WTC11 (cell line): Measurements from ENCODE around the genes PHF3 and LMBRD1.

DNA sequence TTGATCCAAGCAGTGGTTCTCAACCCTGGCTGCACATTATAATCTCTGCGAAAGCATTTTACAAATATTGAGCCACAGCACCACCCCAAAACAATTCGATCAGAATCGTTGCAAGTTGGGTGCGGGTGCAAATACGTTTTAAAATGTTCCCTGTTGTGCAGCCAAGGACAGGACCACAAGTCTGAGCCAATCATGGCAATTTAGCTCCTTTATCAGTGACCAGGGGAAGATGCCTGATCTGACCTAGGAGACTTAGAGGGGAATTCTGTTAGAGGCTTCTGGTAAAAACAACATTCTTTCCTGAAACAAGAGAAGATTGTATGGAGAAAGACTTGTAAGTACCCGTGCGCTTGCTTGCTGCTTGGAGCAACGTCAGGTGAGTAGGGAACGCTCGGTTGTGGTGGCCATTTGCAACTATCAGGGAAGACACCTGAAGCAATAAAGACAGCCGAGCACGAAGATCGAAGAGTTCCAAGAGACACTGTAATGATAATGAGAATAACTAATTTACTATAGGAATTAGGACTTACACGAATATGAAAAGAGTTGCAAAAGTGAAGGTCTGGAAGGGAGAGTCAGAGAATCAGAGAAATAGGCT lies 25.8 kb downstream of the PTP4A1 start:
- PRO-cap, result unidirectional peak, plus-strand start at position 375 of the sequence

GRCh38 chr6:63635550-63636430 lies at the start of gene PHF3:
TSS of gene PHF3 (plus strand) at chr6:63635802.
- PRO-cap, result bidirectional peak, plus-strand start at chr6:63635856, minus-strand start at chr6:63635678; bidirectional peak, plus-strand start at chr6:63636153, minus-strand start at chr6:63636139

DNA sequence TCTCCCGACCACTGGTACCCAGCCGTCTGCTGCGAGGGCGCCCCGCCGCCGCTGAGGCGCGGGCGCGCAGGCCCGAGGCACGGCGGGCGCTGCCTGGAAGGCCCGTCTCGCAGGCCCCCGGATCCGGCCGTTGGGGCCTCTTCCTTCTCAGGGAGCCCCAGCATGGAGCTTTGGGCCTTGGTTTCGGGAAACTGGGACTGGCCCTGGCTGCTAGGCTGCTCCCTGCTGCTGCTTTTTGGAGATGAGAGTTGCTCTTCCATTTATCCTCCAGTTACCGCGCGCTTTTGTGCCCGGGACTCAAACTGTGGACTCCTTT lies 787 bp downstream of the PHF3 start:
- PRO-cap, result bidirectional peak, plus-strand start at position 281 of the sequence, minus-strand start at position 28 of the sequence

DNA sequence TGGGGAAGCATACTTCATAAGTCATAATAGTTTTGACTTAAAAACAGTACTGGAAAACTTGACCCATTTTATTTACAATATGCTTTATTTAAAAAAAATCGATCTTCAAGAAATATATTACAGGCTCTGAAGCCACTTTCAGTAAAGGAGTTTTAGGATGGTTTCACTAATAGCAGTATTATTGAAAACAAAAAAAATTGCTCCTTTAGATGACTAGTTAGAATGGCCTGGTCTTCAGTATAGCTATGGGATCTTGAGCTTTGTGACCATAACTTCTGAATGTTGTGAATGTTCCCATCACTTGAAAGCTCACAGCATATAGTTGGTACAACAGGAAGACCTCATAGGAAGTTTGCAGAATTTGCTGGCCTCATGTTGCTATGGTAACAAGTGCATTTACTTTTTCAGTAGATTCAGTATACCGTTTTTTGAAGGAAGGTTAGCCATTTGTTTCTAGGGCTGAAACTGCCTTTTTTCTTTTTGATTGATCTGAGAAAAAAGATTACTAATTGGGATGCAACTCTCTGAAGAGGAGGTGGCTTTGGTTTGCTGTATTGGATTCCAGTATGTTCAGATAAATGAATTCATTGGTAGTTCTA lies 8.2 kb downstream of the PHF3 start:
- PRO-cap, result no peak

DNA sequence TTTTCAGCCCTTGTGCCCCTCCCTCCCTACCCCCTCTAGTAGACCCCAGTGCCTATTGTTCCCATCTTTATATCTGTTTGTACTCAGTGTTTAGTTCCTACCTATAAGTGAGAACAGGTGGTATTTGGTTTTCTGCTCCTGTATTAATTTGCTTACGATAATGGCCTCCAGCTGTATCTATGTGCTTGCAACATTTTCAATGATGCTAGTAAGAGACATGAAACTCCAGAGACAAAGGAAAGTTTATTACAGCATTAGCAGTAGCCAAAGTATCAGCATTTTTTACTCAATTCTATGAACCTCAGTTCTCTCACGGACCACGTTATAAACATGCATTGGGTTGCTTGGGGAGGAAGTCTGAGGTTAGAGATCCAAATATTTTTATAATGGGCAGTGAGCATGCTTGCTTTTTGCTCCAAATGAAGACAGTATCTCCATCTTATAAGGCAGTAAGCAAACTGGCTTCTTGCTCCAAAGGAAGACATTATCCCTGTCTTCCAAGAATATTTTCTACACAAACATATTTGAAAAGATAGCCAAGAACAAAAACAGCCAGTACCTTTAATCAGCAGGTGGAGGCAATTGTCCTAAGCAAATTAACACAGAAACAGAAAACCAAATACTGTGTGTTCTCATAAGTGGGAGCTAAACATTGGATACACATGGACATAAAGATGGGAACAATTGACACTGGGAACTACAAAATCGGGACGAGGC lies 98.0 kb downstream of the PHF3 start:
- PRO-cap, result no peak

DNA sequence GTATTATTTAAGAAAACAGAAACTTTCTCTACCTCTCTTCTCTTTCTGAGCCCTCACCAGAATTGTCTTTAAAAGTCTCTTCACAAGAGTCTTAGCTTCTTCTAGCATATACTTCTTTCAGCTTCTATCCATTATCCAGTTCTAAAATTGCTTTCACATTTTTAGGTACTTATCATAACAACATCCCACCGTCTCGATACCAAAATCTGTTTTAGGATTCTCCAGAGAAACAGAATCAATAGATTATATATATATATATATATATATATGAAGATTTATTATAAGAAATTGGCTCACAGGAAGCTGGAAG lies 30.4 kb upstream of the ZC3H11C start:
- PRO-cap, result no peak

DNA sequence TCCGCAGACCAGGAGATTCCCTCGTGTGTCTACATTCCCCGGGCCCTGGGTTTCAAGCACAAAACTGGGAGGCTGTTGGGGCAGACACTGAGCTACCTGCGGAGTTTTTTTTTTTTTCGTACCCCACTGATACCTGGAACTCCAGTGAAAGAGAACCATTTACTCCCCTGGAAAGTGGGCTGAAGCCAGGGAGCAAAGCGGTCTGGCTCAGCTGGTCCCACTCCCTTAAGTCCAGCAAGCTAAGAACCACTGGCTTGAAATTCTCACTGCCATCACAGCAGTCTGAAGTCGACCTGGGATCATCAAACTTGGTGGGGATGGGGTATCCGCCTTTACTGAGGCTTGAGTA lies 73.1 kb downstream of the ZC3H11C start:
- PRO-cap, result no peak

- PRO-cap, result no peak
Observed at GRCh38 chr6:67880594-67881495, 754.2 kb upstream of the ADGRB3 start.

- PRO-cap, result no peak
Observed at GRCh38 chr6:69790558-69790929, 6.3 kb downstream of the LMBRD1 start.

DNA sequence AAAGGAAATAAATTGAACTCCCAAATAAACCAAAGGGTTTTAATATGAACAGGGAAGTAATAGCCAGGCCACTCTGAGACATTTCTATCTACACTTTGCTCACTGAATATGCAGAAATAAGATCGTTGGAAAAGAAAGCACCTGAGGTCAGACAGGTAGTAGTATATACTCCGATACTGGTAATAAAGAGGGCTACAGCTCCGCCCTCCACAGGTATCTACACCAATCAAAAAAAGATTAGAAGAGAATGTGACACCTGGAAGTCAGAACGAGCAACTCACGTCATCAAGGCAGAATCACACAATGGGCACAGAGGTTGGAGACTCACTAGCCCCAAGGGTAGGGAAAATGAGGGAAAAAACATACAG lies 813 bp downstream of the LMBRD1 start:
- PRO-cap, result bidirectional peak, plus-strand start at position 293 of the sequence, minus-strand start at position 181 of the sequence

DNA sequence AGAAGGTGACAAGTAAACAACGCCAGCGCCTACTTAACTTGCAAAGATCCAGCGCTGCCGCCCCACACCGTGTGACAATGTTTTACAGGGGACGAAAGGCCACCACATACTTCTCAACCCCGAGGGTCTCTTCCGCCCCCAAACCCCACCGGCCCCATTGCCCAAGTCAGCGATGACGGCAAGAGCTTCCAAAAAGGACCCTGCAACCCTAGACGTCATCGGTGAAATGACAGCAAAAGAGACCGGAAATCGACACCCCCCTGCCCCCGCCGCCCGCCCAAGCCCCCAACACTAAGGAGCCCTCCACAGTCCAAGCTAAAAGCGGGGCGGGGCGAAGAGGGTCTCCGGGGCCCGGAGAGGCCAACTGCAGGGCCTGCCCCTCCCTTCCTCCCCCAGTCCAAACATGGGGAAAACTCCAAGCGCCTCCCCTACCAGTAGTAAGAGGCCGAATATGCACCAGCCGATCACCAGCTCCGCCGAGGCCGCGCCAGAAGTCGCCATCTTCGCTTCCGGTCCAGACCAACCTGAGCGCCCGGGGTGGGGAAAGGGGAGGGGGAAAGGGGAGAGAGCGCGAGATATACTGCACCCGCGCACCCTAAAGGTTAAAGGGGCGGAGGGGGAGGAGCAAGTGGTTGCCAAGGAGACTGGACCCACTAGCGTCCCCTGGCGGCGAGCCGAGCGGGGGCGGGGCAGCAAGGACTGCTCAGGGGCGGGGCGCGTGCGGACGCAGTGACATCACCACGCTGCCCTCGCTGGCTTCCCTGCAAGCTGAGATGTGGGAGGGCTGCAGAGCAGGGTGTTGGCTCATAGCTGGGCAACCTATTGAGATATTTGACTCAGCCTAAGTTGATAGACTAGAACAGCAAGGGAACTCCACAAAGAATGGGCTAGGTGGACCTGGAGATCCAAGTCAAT lies at the start of gene LMBRD1:
LMBRD1 (minus strand) TSS at position 630 of the 915 bp plus-strand sequence.
- PRO-cap, result bidirectional peak, plus-strand start at position 306 of the sequence, minus-strand start at position 222 of the sequence; bidirectional peak, plus-strand start at position 467 of the sequence, minus-strand start at position 526 of the sequence

GRCh38 chr6:70842526-70843081 lies 114.3 kb downstream of the B3GAT2 start:
- PRO-cap, result no peak

- PRO-cap, result no peak
Observed at GRCh38 chr6:71367591-71368296, 79.1 kb downstream of the OGFRL1 start.

DNA sequence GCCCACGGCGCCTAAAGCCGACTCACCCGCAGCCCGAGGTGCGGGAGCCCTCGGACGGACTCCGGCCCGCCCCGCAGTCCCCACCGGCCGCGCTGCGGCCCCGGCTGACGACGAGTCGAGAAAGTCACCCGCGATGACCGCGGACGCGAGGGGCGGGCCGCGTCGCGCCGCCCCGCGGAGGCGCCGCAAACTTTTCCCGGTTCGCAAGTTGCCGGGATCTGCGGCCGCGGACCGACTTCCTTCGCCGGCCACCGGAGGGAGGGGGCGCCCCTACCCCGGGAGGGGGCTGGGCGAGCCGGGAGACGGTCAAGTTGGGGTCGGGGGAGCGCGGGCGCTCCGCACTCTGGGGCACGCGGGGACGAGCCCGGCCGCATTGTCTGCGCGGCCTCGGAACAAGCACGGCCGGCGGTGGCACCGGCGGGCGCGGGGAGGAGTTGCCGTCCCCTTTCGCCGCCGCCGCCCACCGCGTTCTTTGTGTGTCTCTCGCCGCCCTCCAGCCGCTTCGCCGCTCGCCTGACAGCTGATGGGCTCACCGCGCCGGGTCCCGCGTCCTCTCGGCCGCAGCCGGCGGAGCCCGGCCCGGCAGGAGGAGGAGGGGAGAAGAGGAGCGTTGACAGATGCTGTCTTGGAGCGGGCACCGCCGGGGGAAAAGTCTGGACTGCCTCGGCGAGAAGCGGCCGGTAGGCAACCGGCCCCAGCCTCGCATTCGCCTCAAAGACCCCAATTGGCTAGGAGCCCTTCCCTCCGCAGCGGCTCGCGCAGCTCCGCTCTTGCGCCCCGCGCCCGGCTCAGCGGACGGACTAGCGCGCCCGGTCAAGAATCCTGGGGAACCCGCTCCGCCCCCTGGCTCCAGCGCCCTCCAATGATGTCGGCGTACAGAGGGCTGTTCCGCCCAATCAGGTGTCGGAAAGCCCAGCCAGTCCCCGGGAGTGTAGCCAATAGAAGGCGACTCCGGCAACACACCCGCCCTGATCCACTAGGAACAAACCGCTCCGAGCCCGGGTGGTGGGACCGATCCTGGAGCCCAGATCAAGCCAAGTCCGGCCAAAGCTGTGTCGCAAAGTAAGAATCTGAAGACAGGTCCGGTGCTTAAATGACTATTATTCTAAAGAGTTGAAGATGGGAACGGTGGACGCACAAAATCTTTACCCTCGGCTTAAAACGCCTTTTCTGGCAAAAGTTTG lies 131.8 kb downstream of the OGFRL1 start:
- PRO-cap, result bidirectional peak, plus-strand start at position 1,027 of the sequence, minus-strand start at position 790 of the sequence

DNA sequence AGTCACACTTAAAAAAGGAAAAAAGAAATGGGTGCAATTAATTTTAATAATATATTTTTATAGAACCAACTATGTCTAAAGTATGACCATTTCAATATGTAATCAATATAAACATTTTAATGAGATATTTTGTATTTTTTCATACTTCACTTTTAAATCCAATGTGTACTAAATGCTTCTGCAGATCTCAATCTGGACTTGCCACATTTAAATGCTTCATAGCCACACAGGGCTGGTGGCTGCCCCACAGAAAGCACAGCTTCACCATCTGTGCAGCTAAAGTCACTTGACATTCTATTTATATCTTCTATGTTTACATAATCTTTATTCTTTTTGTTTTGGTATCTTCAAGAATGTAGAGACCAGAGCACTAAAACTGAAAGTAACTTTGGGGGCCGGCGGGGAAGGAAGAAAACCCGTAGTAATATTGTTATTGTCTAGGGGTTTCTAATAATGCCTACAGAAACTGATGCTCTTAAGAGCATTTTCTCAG lies 207.3 kb downstream of the OGFRL1 start:
- PRO-cap, result no peak

DNA sequence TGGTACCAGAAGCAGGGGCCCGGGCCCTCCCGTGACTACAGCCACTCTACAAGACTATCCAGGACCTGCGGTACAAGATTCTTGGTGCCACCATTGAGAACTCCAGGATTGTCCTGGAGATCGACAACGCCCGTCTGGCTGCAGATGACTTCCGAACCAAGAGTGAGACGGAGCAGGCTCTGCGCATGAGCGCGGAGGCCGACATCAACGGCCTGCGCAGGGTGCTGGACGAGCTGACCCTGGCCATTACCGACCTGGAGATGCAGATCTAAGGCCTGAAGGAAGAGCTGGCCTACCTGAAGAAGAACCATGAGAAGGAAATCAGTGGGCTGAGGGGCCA lies 296.4 kb downstream of the OGFRL1 start:
- PRO-cap, result no peak

DNA sequence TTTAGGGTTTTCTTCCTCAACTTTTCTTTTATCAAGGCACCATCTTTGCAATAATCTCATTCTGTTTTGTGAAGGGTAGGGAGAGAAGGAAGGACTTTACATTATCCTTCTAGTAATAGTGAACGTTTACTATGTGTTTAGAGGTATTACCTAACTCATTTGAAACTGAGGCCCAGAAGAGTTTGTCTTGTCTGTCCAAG lies 164.8 kb downstream of the RIMS1 start:
- PRO-cap, result no peak

GRCh38 chr6:72732227-72733319 lies 110.7 kb downstream of the KCNQ5 start:
- PRO-cap, result no peak

- PRO-cap, result no peak
Observed at GRCh38 chr6:73299327-73299689, 36.3 kb upstream of the KHDC1 start.

- PRO-cap, result bidirectional peak, plus-strand start at chr6:73309237, minus-strand start at chr6:73309096
Observed at GRCh38 chr6:73308839-73309358, 45.2 kb downstream of the DPPA5 start.